ENCODE measurements around the gene ARL6IP4.

DNA sequence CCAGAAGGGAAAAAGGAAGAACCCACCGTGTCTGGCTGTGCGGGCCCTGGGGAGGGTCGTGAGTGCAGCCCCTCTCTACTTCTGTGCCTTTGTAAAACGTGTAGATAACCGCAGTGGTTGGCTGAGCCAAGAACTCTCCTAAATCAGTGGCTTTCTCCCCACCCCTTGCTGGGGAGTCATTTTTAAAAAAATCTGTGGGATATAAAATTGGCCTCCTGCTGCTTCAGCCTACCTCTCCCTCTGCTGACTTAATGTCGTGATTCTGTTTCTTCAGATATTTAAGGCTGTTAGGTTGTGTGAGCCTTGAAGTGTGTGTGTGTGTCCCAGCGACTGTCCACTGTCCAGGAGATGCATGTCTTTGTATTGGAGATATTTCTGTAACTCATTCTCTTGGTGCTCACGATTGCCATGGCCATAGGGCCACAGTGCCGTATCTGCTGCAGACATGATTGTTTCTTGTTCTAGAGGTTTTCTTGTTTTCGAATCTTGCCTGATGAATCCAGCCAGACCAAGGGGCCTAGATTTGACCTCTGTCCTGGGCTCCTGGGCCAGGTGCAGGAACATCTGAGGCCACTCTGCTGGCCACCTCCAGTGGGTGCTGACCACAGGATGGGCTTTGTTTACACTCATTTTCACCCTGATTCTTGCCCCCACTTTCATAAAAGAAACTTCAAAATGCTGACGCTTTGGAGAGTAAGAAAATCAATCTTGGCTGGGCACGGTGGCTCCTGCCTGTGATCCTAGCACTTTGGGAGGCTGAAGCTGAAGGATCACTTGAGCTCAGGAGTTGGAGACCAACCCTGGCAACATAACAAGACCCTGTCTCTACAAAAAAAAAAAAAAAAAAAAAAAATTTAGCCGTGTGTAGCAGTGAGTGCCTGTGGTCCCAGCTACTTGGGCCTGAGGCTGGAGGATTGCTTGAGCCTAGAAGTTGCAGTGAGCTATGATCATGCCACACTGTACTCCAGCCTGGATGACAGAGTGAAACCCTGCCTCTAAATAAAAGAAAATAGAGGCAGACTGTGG is 30.1 kb downstream of the IL31 start:
- CAGE, long polyA plus RNA, result no peak
- RRBS, result no CpG with 5 or more reads among the region's 13 CpGs

GRCh38 chr12:122146546-122147138 is 27.4 kb downstream of the IL31 start:
- CAGE, long polyA plus RNA, result no peak
- RRBS, result 99% methylated on average over 5 of the region's 21 CpGs

DNA sequence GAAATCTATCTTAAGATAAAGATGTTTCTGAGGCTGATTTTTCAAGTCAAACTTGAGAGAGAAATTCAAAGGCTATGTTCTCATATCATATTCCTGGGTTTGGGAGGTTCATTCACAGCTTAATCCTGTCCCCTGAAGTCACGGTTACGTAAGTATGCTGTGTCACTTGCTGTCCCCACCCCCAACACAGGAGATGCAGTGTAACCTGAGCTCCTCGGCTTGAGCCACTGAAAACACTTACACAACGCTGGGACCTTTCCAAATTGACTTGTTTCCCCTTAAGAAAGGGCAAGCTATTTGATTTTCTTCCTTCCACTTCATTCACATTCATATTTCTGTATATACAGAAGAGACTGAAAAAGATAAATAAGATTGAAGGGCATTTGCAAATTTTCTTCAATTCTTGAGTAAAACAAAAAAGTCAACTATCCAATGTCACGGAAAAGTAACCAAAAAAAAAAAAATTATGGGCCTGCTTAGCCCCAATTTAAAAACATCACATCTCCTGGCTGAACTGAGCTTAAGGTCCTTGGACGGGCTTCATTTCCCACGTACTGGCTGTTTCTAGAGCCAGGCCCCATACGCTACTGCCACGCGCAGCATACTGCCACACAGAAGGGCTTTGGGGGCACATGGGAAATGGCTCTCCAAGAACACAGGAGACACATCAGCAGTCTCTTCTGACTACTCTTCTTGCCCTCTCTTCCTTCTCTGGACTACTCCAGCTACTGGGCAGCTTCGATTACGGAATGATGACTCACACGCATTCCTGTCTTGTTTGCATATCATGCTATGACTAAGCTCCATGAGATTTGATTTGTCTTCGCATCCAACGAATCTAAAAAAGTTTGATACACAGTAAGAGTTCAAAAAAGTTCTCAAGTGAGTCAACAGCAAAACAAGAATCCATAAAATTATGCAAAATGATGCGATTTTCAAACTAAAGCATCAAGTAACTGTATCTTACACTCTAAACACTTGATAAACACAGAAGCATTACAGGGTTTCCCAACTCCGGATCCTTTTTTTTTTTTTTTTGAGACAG is 22.3 kb downstream of the CLIP1 start:
- CAGE, long polyA plus RNA, result no peak
- RRBS, result no CpG with 5 or more reads among the region's 17 CpGs

GRCh38 chr12:122523034-122523766 is 3.5 kb downstream of the RSRC2 start:
- CAGE, long polyA plus RNA, result no peak
- RRBS, result no CpG with 5 or more reads among the region's 10 CpGs

GRCh38 chr12:122773539-122773975 is 815 bp upstream of the CCDC62 start:
- CAGE, long polyA plus RNA, result no peak
- RRBS, result no CpG with 5 or more reads among the region's 6 CpGs

DNA sequence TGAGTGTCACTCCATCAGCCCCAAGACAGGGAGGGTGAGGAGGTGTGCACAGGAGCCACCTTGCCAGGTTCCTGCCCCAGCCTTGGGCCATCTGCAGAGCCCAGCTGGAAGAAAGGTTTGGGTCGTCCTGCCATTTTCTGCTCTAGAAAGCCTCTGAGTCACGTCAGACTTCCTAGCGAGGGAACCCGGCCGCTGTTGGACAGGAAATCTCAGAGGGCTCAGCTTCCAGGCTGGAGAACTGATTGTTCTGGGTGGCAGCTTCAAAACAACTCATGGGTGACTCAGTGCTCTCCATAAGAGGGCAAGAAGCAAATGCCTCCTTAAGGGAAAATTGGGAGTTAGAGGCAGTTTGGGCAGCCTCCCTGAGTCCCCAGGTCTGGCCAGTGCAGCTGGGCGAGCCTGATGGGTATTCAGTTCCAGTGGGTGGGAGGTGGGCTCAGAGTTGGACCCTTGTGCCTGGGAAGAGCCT is 16.6 kb downstream of the HIP1R start:
- CAGE, long polyA plus RNA, result no peak
- RRBS, result no CpG with 5 or more reads among the region's 6 CpGs

DNA sequence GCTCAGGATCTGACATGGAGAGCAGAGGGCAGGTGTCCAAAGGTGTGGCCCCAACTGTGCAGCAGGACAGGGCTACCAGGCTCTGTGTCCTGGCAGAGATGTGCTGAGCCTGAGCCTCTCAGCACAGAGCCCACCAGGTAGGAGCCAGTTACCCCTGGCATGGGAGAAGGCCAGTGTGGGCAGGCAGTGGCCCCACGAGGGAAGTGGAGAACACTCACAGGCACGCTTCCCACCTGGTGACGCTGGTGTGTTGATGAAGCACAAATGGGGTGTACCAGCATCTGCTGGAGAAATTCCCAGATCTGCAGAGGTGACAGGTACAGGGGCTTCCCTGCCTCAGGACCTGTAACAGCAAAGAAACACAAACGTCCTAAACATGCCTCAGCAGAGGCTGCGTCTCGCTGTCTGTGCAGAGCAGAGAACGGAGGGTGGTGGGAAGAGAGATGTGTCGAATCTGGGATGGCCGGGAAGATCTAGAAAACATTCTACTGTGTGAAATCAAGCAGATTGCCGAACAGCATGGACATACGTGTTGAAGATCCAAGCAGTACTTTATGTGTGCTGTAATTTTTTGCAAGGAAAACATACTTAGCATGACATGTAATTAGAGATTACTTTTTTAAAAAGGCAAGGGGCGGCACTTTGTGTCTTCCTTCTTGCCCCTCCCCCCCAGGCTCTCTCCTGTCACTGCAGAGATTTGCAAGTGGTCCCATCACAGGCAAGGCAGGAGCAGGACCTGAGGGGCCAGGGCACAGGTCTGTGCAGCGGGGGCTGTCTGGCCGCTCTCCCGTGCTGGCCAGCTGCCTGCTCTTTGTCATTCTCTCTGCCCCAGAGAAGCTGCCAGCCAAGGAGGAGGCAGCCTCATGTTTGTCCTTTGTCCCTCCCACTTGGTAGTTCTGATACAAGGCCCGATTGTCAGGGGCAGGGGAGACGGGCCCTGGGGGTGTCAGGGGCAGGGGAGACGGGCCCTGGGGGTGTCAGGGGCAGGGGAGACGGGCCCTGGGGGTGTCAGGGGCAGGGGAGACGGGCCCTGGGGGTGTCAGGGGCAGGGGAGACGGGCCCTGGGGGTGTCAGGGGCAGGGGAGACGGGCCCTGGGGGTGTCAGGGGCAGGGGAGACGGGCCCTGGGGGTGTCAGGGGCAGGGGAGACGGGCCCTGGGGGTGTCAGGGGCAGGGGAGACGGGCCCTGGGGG is 17.4 kb downstream of the HIP1R start:
- CAGE, long polyA plus RNA, result no peak
- RRBS, result no CpG with 5 or more reads among the region's 25 CpGs

DNA sequence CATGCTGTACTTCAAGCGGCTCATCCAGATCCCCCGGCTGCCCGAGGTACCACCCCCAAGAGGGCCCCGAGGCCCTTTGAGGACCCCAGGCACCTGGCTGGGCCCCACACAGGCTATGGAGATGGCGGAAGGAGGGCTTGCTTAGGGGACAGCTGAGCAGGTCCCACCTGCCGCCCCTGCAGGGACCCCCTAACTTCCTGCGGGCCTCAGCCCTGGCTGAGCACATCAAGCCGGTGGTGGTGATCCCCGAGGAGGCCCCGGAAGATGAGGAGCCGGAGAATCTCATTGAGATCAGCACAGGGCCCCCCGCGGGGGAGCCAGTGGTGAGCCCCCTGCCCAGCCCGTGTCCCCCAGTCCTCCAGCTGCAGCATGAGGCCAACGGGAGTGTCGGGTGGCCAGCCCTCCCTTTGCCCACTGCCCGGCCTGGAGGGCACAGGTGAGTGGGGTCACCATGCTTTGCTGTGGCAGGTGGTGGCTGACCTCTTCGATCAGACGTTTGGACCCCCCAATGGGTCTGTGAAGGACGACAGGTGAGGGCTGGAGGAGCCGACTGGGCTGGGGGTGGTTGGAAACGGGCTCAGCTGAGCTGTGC is 19.9 kb downstream of the HIP1R start:
- CAGE, long polyA plus RNA, result no peak
- RRBS, result no CpG with 5 or more reads among the region's 22 CpGs

DNA sequence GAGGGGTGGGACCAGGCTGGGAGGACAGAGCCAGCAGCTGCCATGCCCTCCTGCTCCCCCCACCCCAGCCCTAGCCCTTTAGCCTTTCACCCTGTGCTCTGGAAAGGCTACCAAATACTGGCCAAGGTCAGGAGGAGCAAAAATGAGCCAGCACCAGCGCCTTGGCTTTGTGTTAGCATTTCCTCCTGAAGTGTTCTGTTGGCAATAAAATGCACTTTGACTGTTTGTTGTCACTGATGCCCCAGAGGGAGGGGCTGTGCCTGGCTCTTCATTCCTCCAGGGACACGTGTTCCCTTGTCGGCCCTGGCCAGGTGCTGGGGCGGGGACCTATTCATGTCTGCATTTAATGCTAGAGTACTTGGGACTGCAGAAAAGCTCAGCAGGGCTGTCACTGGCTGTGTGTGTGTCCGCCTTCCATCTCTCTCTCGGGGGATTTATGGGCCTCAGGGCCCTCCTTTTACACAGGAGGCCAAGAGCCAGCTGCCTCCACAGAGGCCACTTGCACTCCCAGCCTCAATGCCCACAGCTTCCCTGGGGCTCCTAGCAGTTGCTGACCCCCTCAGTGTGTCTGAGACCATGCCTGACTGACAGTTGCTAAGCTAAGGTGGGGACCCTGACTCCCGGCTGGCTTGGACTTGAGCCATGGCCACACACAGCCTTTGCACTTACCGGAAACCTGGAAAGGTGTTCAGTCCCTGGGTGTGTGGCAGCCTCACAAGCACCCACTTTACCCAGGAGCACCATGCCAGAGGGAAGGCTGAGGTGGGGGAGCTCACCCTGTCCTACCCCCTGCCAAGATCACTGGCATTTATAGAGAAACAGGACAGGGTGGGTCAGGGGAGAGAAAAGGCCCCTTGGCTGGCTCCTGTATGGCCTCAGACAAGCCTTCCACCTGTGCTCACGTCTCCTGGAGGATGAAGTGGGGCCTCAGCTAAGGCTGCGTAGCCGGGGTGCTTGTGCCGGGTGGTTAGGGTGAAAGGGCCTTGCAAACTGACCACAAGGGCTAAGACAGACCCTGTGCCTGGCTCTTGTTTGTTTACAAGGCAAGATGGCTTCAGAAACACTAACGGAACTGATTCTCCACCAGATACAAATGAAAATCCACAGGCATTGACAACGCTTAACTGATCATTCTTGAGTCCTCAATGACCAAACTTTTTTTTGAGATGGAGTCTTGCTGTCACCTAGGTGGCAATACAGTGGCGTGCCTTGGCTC is 27.9 kb downstream of the HIP1R start:
- CAGE, long polyA plus RNA, result no peak
- RRBS, result 50% methylated on average over 1 of the region's 15 CpGs

GRCh38 chr12:122931997-122932707 is 34.1 kb downstream of the ABCB9 start:
- CAGE, long polyA plus RNA, result no peak
- RRBS, result no CpG with 5 or more reads among the region's 16 CpGs

DNA sequence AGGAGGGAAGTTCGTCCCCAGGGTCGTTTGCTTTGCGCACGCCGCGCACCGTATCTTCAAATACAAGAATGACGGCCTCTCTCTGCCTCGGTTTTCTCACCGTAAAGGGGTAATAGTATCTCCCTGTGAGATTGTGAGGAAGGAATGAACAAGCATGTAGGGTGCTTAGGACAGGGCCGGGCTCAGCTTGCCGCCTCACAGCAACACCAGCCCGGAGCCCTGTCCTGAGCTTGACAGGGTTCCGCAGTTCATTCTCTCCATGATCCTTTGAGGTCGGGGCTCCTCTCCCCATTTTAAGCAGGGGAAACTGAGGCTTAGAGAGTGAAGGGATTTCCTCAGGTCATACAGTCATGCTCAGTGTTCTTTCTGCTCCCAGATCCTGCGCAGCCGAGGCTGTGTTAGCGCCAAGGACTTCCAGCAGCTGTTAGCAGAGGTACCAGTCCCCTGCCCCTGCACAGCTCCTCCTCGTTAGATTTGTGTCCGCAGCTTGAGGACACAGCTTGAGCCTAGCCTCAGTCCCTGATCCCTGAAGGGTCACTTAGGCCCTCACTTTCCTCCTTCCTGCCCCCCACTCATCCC is 480 bp downstream of the OGFOD2 start:
- CAGE, long polyA plus RNA, result no peak
- RRBS, result no CpG with 5 or more reads among the region's 20 CpGs

DNA sequence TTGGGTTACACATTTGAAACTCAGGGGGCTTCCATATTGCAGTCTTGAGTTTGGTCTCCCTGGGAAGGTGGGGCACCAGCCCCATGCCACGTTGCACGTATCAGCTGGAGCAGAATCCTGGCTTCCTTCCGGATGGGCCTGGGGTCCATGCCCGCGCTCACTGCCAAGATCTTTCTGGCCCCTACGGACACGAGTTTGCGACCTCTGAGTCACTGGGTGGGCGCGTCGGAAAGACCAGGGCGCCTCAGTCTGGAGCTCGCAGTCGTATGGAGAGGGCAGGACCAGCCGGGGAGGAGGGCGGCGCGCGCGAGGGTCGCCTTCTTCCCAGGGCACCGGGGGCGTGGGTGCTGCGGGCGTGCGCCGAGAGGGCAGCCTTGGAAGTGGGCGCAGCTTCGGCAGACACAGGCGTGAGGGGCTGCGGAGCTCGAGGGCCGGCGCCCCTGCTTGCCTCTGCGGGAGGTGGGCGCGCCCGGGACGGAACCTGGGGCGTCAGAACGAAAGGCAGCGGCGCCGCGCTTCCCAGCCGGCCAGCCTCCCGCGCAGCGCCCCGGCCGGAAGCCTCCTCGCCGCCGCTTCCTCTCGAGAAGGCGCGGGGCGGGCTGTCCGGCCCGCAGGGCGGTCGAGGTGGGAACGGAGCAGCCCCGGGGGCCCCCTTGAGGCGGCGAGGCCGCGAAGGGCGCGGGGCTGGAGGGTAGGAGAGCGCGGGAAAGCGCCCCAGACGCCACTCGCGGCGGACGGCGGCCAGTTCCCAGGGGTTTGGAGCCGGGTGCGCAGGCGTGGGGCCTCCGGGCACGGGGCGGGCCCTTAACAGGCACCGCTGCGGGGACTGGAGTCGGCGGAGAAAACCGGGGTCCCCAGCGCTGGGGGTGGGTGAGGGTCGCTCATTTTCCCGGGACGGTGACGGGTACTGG is at the start of gene ARL6IP4:
ARL6IP4 (plus strand) TSS at position 560 of the 911 bp plus-strand sequence.
- CAGE, long polyA plus RNA, result no peak
- RRBS, result 1% methylated on average over 55 of the region's 95 CpGs

- CAGE, long polyA plus RNA, result no peak
- RRBS, result no CpG with 5 or more reads among the region's 7 CpGs
These were observed 63.1 kb downstream of the ARL6IP4 start for GRCh38 chr12:123043596-123043941.

- CAGE, long polyA plus RNA, result no peak
- RRBS, result no CpG with 5 or more reads among the region's 16 CpGs
These were observed 79.7 kb downstream of the PITPNM2 start for GRCh38 chr12:123071020-123071859.

- CAGE, long polyA plus RNA, result no peak
- RRBS, result no CpG with 5 or more reads among the region's 23 CpGs
These were observed 75.1 kb downstream of the PITPNM2 start for GRCh38 chr12:123075460-123076464.

DNA sequence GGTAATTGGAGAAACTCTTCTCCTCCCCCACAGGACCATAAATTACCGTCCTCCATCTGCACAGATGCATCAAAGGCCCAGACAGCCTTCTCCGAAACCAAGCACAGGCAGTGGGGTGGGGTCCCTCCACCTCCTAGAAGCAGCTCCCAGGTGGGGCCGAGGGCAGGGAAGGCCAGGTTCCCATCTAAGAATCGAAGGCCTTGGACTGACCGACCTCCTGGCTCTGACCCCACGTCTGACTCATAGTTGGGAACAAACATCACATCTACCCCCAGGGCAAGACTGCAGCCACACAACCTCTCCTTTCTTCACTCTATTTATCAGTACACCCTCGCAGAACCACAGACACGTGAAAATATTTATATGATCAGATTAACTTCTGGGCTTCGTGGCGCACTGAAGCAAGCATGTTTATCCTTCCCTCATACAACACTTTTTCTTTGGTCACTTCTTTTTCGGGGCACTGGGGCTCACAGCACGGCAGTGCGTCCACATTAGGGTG is 56.2 kb downstream of the PITPNM2 start:
- CAGE, long polyA plus RNA, result no peak
- RRBS, result no CpG with 5 or more reads among the region's 13 CpGs

DNA sequence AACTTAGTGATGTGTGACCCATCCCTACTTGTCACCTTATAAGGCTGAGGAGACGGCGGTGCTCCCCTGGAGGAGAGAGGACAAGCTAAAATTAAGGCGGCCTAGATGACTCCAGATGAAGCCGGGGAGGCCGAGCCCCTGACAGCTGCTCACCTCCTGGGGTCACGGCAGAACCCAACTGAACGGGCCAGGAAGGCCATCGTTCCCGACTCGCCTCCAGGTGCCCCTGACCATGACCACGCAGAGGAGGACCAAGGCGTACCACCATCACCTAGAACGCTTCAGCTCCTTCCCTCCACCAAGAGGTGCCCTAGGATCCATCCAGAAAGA is 911 bp upstream of the PITPNM2 start:
- CAGE, long polyA plus RNA, result no peak
- RRBS, result no CpG with 5 or more reads among the region's 13 CpGs

- CAGE, long polyA plus RNA, result no peak
- RRBS, result no CpG with 5 or more reads among the region's 14 CpGs
These were observed 18.1 kb downstream of the MTRFR start for GRCh38 chr12:123251128-123251938.

GRCh38 chr12:123291896-123292517 is 20.4 kb upstream of the CDK2AP1 start:
- CAGE, long polyA plus RNA, result no peak
- RRBS, result no CpG with 5 or more reads among the region's 11 CpGs

GRCh38 chr12:123305123-123305562 is 33.5 kb upstream of the CDK2AP1 start:
- CAGE, long polyA plus RNA, result no peak
- RRBS, result no CpG with 5 or more reads among the region's 6 CpGs